Foreskin fibroblast (primary cell): ENCODE measurements around the gene FOXF1.

GRCh38 chr16:85564242-85565106, 48.6 kb upstream of the GSE1 start:
- RRBS: 66% methylated on average over 5 of the region's 18 CpGs

GRCh38 chr16:85570325-85571448, 42.4 kb upstream of the GSE1 start:
- RRBS: 88% methylated on average over 4 of the region's 32 CpGs

GRCh38 chr16:85578739-85579692, 34.1 kb upstream of the GSE1 start:
- RRBS: 94% methylated on average over 4 of the region's 23 CpGs

DNA sequence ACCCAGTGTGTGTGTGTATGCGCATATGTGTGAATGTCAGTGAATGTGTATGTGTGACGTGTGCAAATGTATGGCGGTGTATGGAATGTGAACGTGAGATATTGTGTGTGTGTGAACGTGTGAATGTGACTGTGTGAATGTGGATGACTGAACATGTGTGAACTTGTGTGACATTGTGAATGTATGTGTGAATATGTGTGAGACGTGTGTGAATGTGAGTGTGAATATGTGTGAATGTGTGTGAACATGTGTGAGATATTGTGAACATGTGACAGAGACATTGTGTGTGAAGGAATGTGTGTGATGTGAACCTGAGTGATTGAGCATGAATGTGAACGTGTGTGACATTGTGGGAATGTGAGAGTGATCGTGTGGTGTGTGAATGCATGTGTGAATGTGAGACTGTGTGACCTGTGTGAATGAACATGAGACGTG, 23.5 kb upstream of the GSE1 start:
- RRBS: no CpG with 5 or more reads among the region's 9 CpGs

DNA sequence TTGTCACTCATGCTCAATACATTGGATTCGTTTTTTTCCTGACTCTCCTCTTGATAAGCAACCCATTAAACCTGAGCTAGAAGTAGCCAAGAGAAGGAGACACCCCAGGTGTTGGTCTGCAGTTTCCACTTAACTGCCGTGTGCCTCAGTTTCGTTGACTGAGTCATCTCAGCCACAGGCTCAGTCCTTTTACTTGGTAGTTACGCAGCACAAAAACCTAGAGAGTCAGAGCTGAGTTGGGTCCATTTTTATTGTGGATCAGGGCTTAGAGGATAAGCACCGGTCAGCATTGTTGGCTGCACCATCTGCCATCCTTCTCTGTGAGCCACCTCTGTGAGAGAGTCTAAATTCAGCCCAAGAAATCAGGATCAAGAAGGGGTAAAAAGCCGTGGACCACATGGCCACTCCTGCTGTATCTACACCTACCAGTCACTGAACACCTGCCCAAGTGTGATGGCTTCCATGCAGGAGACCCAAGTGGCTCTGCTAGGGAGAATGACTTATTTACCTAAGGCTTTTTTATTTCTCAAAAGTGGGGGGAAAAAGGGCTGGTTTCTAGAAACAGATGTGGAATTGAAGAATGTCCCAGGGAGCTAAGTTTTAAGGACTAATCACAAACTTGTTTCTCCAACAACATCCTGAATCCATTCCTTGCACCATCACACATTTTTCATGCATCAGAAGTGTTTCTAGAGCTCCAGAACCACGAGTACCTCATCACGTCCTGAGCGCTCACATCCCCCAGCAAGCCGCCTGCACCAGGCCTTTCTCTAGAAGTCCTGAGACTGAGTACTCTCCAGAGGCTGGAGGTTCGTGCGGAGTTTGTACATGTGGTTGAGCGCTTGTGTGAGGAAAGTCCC, 11.1 kb downstream of the GINS2 start:
- RRBS: no CpG with 5 or more reads among the region's 13 CpGs

- RRBS: 78% methylated on average over 2 of the region's 20 CpGs
Observed at GRCh38 chr16:85735002-85735827, 15.7 kb downstream of the C16orf74 start.

GRCh38 chr16:85778775-85779273, 20.5 kb downstream of the EMC8 start:
- RRBS: no CpG with 5 or more reads among the region's 14 CpGs

GRCh38 chr16:85905114-85905744, 6.3 kb downstream of the IRF8 start:
- RRBS: 87% methylated on average over 5 of the region's 15 CpGs

GRCh38 chr16:85909920-85910472, 11.0 kb downstream of the IRF8 start:
- RRBS: no CpG with 5 or more reads among the region's 13 CpGs

GRCh38 chr16:85922874-85923317, 23.9 kb downstream of the IRF8 start:
- RRBS: no CpG with 5 or more reads among the region's 8 CpGs

GRCh38 chr16:85974668-85975712, 76.0 kb downstream of the IRF8 start:
- RRBS: no CpG with 5 or more reads among the region's 12 CpGs

DNA sequence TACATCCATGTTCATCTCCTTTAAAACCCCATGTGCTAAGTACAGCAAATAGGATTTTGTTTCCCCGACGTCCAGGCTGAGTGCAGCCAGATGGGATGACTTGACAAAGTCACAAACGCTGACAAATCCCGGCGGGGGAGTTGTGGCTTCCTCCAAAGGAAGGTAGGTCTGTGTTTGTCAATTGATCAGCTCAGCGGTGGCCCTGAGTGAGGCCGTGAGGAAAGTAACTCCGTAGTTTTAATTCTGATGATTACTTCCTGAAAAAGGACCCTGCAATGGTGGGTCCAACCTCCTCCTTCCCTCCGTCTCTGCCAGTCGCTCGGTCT, 209.6 kb upstream of the FOXF1 start:
- RRBS: no CpG with 5 or more reads among the region's 11 CpGs

DNA sequence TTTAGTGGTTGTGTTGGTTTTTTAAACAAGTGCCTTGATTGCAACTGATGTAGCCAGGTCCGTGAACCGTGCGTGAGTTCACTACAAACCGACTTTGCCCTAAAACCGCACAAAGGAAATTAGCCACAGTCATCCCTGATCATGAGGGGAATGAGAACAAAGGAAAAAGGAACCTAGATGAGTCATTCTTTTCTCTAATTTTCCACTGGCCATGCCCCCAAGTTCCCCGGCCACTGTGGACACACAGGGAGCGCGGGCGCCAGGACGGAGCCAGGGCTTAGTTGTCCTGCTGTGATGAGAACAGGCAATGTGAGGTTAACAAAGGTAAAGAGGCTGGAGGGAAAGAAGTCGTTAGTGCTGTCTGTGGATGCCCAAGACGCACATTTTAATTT, 169.2 kb upstream of the FOXF1 start:
- RRBS: no CpG with 5 or more reads among the region's 12 CpGs

GRCh38 chr16:86396481-86396838, 113.9 kb upstream of the FOXF1 start:
- RRBS: no CpG with 5 or more reads among the region's 10 CpGs

- RRBS: 1% methylated on average over 11 of the region's 94 CpGs
Observed at GRCh38 chr16:86510322-86511097, at the start of gene FOXF1. FOXF1 (plus strand) TSS chr16:86510527.

GRCh38 chr16:86511098-86512040, 1.0 kb downstream of the FOXF1 start:
- RRBS: 18% methylated on average over 30 of the region's 66 CpGs

GRCh38 chr16:86513525-86513990, 3.2 kb downstream of the FOXF1 start:
- RRBS: 35% methylated on average over 4 of the region's 29 CpGs

DNA sequence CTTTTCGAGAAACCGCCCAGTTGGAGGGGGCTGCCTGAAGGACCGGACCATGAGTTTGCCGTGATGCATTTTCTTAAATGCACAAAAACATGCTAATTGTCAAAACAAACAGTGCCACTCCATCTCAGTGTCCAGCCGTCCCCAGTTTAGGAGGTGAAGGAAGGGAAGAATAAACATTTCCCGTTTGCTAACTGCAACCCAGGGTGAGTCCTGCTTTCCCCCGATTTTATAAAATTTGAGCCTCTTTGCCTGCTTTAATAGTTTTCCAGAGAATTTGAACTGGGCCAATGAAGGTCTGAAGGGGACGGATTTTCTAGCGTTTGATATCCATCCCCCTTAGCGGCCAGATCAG, 3.3 kb downstream of the FOXC2 start:
- RRBS: no CpG with 5 or more reads among the region's 10 CpGs

- RRBS: no CpG with 5 or more reads among the region's 2 CpGs
Observed at GRCh38 chr16:86586416-86586748, 8.0 kb downstream of the FOXL1 start.

GRCh38 chr16:86608041-86608723, 29.8 kb downstream of the FOXL1 start:
- RRBS: no CpG with 5 or more reads among the region's 7 CpGs